HT-29 (cell line): Measurements from ENCODE around the genes MANSC4 and PTHLH.

- RAMPAGE, long total RNA: no peak
These were observed 30.8 kb upstream of the STK38L start for GRCh38 chr12:27213311-27213756.

- RAMPAGE, long total RNA: no peak
These were observed 7.7 kb upstream of the STK38L start for GRCh38 chr12:27236449-27236802.

DNA sequence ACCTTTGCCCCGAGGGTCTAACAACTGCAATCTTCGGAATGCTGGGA, 193 bp upstream of the BMAL2 start:
- RAMPAGE, long total RNA: no peak

- RAMPAGE, long total RNA: no peak
These were observed 1.6 kb downstream of the BMAL2 start for GRCh38 chr12:27334166-27334781.

GRCh38 chr12:27541303-27541785, 17.3 kb downstream of the PPFIBP1 start:
- RAMPAGE, long total RNA: no peak

DNA sequence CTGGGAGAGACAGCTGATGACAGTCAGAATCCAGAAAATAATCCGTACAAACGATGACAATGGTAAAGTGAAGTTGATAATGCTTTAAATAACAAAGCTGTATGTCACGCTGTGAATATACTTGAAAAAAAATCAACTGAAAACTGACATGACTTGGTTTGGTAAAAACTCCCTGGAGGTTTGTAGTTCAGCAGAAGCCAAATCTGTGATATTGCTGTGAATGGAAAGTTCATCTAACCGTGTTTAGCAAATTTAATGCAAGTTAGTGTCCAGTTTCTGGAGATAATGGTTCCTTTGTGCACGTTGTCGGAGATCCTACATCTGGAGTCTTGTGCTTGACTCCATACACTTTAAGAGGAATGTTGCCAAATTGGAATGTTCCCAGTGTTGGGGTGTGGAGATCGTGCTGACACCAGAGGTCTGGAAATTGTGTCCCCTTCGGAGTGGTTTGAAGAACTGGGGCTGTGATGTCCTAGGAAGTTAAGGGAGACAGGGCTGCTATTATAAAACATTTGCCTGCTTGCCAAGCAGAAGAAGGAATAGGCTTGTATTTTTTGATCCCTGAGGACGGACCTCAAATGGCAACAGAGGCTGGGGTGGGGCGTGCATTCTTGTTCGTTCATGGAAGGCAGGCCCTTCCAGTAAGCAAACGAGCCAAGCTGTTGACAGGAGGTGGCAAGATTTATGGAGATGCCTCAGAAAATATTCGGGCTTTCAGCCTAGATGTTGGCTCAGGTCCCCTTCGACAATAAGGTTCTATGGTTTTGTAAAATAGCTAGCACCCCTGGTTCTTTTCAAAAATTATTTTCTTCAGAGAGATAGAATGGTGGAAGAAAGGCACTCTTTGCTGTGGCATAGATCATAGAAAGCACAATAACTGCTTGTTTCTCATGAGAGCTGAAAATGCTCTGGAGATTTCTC, 30.7 kb downstream of the PPFIBP1 start:
- RAMPAGE, long total RNA: no peak

DNA sequence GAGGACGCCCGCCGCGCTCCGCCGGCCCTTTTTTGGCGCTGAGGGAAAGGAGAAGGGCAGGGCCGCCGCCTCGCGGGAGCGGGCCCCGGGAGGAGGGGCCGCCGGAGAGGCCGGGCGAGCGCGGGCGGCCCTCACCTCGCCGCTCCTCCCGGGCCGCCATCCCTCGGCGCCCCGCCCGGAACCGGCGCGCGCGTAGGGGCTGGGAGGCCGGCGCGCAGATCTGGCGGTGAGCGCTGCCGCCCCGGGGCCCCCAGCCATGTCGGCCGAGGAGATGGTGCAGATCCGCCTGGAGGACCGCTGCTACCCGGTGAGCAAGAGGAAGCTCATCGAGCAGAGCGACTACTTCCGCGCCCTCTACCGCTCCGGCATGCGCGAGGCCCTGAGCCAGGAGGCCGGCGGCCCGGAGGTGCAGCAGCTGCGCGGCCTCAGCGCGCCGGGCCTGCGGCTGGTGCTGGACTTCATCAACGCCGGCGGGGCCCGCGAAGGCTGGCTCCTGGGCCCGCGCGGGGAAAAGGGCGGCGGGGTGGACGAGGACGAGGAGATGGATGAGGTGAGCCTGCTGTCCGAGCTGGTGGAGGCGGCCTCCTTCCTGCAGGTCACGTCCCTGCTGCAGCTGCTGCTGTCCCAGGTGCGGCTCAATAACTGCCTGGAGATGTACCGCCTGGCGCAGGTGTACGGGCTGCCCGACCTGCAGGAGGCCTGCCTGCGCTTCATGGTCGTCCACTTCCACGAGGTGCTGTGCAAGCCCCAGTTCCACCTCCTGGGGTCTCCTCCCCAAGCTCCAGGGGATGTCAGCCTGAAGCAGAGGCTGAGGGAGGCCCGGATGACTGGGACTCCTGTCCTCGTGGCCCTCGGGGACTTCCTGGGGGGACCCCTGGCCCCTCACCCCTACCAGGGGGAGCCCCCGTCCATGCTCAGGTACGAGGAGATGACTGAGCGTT, at the start of gene MANSC4:
TSS of gene MANSC4 (minus strand) at position 162 of the 941 bp plus-strand sequence.
- RAMPAGE, long total RNA: no peak

DNA sequence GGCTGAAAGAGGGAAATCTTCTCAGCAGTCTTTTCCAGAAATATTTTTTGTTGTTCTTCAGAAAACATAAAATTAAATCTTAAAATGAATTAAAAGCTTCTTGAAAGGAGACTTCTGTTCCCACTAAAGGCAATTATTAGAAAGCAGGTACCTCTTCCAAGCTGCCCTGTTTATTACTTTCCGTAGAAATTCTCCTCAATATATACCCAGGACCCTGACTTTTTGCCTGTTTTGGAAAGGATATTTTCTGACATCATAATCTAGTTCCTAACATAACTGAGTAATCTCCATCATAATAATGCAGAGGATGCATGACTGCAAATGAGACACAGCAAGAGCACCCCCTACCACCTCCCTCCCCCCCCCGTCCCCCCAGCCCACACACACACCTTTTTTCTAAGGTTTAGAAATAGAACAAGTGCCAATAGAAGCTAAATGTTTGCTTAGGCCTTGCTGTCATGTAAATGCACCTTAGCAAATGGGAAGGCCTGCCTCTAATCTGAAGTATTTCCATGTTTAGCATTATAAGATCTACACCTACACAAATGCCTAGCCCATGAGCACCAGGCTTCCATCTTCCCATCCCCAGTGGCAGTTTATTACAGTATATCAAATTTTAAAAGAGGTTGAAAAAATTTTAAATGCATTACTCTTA, at the start of gene PTHLH:
TSS of gene PTHLH (minus strand) at position 175 of the 655 bp plus-strand sequence.
- RAMPAGE, long total RNA: no peak

DNA sequence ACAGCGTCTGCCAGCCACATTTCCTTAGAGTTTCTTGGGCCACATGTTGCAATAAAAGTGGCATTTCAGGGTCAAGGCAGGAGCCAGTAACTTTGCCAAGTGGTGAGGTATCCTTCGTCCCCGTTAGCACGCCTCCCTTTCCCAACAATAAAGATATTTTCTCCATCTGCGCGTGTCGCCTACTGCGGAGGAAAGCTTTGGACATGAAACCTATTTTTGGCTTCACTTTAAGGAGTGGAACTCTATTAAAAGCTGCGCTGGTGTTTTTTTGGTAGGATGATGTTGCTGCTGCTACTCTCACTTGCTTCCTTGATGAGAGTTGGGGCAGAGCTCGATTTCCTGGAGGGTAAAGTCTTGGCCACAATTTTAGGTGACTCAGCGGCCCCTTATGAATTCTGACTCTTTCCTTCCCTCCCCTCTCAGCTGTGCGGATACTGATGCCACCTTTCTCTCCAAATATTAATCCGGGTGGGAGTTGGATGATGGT, 851 bp downstream of the CCDC91 start:
- RAMPAGE, long total RNA: no peak

DNA sequence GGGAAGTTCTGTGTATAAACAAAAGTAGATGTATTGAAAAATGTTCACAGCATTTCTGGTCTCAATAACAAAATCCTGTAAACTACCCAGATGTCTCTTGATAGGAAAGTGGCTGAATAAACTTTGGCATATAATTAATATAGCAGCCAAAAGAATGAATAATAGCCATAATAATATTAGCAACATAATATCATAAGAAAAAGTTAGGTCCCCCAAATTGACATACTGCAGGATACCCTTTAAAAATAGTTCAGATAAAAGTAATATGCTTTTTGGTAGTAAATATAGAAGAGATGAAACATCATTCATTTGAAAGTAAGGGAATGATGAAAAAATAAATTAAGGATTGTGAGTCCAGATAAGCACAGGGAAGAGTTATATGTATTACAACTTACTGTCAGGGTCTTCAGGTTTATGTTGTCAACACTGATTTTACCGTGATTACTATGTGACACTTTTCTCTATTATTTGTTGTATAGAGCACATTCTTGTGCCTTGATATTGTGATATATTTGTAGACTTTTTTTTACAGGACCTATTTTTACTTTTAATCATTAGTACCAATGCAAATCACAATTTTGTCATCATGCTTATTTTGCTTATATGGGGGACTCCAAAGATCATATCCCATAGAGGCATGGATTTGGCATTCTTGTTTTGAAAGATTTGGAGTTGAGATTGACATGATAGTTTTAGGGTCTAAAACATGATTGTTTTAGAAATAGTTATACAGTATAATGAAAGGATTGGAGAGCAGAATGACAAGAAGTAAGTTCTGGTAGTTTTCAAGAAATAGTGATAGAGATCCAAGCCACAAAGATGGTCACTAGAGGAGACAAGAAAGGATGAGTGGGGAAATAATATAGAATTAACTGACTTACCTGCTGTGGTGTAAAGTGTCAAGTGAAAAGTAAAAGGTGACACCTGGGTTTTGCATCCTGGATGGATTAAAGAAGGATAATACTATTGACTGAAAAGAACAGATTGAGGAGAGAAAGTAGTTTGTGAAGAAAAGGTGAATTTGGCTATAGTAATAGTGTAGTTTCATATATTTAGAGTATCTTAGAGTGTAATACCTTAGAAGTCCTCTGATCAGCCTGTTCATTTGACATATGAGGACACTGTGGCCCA, 56.0 kb downstream of the CCDC91 start:
- RAMPAGE, long total RNA: no peak

- RAMPAGE, long total RNA: no peak
These were observed 1.1 kb upstream of the FAR2 start for GRCh38 chr12:29148031-29148346.

GRCh38 chr12:29158157-29158868, 9.2 kb downstream of the FAR2 start:
- RAMPAGE, long total RNA: no peak

DNA sequence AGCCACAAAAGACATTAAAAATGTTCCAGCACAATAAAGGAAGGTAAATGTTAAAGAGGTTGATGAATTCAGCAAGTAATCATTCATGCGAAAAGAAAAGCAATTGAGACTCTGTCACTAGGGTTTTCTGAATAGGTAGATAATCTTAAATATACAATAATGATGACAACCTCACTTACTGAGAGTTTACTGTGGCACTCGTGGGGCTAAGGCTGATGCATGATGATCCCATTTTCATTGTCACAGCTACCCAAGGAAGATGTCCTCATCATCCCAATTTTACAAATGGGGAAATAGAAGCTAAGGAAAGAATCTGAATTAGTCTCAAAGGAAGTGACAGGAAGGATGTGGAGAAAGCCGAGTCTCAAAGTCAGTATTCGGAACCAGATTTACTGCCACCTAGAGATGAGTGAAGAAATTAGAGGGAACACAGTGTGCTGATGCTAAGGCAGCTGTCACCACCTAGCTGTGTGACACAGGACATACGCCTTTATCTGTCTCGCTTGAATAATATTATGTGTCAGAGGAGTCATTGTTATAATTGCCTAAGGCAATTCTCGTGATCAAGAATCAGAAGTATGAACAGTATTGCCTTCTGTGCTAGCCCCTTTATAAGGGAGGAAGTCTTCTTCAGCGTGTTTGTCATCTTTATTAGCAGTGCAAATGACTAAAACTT, 63.3 kb downstream of the ERGIC2 start:
- RAMPAGE, long total RNA: no peak

GRCh38 chr12:29559035-29559894, 61.8 kb upstream of the OVCH1 start:
- RAMPAGE, long total RNA: no peak

DNA sequence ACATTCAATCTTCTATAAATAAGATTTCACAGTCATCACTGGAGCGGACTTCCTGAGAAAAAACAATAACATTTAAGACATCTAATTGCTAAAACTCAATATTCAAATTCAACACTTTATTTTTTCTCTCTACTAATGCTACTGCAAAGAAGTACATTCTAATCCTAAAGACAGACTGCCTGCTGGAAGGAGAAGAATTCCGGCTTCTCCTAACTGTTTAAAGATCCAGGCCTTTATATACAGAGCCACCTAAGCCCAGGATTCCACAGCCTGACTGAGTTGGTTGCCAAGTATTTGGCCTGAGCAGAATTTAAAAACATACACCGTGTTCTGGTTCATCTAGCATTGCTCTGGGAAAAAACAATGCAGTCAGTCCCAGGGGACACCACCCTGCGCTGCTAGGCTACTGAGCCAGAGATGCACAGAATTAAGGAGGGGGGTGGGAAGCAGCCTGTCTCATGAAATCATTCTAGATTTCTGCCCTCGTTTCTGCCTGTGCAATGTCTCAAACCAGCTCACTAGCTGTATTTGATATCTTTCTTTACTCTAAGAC, 57.9 kb downstream of the TMTC1 start:
- RAMPAGE, long total RNA: no peak

DNA sequence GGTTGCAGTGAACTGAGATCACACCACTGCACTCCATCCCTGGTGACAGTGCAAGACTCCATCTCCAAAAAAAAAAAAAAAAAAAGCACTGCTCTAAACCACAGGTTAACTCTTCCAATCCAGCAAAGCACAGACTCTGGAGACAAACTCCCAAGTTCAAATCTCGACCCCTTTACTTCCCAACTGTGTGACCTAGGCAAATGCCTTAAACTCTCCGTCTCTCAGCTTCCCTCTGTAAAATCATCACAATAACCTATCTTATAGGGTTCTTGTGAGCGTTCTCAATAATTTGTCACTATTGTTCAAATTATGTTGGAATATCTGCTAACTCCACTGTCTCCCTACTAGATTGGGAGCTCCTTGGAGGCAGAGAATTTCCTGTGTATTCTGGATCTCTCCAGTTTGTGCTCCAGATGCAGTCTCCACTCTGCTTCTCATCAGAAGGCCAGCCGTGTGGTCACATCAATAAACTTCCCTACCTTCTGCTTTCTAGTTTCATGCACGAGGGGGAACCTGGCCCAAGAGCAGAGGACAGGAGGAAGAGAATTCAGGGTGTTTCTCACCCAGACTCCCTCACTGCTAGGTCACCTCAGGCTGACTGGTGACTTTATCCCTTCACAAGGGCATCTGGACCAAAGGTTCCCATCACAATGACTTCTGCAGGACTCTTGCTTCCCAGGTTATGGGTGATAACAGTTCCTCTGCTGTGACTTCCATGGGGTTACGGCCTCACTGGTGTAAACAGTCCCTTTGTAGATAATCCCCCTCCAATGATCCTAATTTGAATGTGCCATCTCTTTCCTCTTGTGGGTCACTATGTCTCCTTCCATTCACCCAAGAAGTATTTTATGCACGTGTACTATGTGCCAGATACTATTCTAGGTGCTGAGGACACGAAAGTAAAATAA, 54.6 kb downstream of the TMTC1 start:
- RAMPAGE, long total RNA: no peak

DNA sequence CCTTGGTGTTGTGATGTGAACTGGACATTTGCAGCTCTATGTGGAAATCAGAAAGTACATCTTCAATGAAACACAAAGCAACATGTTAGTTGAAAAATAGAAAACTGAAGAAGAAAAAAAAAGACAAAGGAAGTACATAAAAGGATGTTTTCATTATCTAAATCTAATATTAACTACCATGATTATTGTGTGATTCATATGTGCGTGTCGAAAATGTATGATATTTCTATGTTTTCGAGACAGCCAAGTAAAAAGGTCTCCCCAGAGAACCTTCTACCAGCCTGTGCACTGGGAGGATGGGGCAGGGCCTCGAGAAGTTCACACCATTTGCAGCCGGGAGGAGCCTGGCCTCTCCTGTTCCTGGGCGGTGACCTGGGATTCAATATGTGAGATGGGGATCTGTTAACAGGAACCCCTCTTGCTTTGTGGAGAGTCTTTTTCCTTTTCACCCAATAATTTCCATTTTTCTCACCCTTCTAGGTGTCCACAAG, 189.3 kb downstream of the IPO8 start:
- RAMPAGE, long total RNA: no peak

DNA sequence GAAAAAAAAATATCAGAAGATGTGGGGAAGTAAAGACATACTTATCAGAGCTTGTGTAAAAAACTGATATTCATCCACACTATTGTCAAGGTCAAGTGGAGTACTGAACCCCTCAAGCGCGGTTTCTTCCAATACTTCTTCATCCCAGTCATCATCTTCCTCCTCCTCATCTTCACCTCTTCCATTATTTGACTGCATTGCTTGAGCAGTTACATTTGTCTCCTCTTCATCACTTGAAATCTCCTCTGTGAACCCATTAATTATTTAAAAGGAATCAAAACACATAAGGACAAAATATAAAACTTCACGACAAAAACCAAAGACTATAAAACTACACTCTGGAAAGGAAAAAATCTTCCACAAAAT, 61.6 kb downstream of the IPO8 start:
- RAMPAGE, long total RNA: no peak

- RAMPAGE, long total RNA: no peak
These were observed 58.8 kb downstream of the IPO8 start for GRCh38 chr12:30636731-30637499.

GRCh38 chr12:30651775-30652410, 43.8 kb downstream of the IPO8 start:
- RAMPAGE, long total RNA: no peak